Mammary microvascular endothelial cell (primary cell): ENCODE measurements around a stretch of chr9.

GRCh38 chr9:130782583-130782906 lies 52.5 kb upstream of the ABL1 start:
- RAMPAGE, long total RNA, result no peak

DNA sequence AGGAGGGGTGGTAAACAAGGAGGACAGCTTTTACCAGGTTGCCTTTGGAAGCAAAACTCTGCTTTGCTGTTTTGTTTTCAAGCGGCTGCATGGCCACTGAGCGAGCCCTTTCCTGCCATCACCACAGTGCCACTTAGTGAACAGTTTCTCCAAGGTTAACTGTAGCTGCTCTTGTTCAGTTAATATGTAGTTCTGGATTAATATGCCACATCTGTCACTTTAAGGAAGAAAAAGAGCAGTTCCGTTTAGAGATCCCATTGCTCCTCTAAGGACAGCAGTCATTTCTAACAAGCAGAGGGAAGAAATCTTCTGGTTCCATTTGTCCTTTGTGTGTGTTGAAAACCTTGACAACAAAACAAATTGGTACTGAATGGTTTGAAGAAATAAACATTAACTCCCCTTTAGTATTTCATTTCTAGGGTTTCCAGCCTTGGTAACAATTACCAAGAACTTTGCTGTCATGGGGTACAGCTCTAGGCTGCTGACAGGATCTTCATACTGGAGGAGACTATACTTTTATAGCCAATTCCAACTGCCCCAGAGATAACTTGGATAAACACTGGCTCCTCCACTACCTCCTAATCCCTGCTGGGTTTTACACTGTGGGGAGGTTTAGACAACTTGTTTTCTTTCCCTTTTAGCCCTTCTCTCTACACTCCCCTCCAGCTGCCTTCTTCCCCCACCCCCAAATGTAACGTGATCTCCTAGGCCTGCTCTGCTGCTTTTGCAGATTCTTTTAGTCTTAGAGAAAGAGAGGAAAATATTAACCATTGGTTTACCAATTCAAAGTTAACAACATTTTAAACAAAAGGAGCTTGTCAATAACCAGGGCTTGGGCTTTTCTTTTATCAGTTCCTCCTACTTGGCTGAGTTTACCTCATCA lies 10.2 kb upstream of the ABL1 start:
- RAMPAGE, long total RNA, result no peak

DNA sequence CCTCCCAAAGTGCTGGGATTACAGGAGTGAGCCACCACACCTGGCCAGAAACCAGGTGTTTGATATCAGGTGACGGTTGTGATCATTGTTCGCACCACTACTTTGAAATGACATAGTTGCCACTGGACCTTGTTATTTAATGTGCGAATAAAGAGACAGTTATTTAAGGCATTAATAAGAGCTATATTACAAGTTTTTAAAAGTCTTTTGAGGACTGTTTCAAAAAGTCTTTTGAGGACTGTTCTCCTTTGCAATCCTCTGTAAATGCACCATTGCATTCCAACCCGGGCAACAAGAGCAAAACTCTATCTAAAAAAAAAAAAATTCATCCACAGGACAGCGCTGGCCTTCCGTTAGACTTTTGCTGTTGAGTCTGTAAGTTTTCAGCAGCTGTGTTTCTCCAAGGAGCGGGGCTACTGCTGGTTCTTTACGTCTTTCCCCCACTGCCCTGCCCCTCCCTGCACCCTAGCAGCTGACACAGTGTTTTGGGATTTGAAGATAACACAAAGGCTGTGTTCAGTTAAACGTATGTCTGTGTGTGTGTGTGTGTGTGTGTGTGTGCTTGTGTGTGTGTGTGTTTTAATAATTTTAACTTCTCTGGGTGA lies 10.6 kb downstream of the ABL1 start:
- RAMPAGE, long total RNA, result no peak

DNA sequence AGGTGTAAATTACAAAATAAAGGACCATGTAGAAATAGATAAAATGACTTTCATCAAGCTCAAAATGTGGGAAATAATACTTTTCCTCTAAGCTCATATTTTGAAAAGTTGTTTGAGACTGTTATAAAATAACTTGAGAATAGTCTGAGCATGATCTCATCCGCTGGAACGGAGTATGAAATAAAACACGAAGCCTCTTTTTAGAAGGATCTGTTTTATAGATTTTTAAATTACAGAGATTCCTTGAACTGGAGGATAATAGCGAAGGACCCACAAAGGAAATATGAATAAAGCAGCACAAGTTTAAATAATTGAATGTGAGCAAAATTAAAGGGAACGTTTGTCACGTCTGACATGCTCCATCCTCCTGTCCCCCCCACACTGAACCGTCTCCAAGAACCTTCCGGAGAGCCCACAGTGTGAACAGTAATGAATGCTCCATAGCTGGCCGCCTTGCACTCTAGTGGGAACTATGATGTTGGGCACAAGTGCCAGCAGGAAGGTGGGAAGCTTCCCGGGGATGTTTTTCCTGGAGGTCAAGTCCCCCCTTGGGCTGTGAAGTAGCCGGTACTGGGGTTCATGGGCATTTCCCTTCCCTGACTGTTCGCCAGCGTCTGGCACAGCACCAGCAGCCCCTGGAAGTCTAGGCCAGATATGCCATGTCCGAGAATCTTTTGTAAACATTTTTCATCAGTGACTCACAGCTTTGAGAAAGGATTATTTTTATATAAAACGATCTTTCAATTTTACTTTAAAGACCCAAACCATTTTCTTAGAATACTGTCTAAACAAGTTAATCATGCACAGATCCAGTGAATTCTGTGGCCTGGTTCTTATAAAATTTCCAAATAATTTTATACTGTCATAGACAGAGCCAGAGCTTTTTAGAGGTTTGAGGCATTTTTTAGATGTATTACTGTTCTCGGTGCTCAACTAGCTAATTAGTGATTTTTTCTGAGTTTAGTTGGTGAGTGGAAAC lies 11.4 kb downstream of the ABL1 start:
- RAMPAGE, long total RNA, result no peak

DNA sequence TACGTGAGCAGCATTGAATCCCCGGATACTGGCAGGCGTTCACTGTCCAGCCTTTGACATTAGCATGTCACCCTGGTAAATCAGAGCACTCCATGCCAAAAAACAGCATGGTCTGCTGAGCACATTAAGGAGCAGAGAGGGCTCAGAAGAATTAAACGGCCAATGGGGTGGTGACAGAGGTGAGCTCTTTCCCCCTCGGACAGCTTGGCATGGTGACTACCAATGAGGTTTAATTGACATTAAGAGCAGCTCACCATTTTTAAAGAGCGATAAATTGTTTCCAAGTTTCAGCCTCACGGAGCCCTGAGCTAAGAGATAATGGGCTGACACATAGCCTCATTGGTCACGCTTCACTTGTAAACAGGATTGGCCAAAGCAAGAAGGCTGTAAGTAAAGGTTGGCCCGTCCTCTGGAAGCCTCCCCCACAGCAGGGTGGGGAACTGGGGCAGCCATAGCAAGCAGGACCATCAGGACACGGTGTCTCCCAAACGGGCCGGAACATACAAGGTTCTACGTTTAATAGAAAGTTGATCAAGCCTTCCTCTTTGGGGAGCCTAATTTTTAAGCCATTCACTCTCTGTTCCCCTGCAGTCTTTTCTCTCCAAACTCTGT lies 26.0 kb downstream of the QRFP start:
- RAMPAGE, long total RNA, result no peak

DNA sequence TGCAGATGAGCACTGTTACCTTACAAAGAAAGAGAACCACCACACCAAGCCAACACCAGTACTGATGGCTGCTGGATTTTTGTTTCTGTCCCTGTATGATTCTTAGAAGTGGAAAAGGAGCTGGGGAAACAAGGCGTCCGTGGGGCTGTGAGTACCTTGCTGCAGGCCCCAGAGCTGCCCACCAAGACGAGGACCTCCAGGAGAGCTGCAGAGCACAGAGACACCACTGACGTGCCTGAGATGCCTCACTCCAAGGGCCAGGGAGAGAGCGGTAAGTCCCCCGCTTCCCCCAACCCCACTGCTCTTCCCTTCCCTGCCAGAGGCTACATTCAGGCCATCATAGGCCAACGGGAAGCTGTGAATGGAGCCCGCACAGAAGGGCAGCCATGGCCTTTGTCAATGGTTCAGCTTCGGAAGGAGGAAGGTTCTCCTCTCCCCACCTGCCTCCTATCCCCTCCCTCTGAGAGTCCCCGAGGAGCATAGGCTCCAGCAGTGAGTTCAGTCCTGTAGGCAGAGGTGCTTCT lies 16.2 kb downstream of the QRFP start:
- RAMPAGE, long total RNA, result no peak

- RAMPAGE, long total RNA, result no peak
Measured at GRCh38 chr9:131076274-131076962, 19.9 kb upstream of the AIF1L start.

GRCh38 chr9:131098237-131099213 lies 2.2 kb downstream of the AIF1L start:
- RAMPAGE, long total RNA, result no peak

DNA sequence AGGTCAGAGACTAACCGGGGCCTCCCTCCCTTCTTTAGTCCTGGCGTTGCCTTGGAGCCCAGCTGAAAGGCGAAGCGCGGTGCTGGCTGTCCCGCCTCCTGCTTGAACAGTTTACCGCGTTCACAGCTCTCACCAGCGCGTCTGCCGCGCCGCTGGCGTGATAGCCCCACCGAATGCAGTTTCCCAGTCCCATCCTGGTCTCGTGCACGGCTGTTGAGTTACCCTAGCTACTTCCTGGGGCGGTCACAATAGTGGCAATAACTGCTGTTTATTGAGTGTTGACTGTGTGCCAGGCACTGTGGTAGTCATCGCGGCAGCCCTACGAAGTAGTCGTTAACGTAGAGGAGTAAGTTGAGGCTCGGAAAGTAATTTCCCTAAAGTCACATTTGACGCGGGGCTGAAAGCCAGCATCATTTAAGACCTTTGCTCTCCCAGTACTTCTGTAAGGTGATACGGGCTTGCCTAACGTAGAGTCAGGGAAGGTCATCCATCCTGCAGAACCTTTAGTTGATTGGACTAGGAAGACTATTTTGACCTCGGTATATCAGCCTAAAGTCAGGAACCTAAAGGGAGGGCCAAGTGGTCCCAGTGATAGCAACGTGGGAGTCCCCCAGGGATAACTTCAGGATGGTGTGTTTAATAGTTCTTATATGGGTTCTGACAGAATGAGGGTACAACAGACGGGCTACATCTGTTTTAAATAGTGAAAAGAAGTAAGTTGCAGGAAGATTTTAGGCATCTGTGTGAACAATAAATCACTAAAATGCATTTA lies 548 bp downstream of the NUP214 start:
- RAMPAGE, long total RNA, result no peak

DNA sequence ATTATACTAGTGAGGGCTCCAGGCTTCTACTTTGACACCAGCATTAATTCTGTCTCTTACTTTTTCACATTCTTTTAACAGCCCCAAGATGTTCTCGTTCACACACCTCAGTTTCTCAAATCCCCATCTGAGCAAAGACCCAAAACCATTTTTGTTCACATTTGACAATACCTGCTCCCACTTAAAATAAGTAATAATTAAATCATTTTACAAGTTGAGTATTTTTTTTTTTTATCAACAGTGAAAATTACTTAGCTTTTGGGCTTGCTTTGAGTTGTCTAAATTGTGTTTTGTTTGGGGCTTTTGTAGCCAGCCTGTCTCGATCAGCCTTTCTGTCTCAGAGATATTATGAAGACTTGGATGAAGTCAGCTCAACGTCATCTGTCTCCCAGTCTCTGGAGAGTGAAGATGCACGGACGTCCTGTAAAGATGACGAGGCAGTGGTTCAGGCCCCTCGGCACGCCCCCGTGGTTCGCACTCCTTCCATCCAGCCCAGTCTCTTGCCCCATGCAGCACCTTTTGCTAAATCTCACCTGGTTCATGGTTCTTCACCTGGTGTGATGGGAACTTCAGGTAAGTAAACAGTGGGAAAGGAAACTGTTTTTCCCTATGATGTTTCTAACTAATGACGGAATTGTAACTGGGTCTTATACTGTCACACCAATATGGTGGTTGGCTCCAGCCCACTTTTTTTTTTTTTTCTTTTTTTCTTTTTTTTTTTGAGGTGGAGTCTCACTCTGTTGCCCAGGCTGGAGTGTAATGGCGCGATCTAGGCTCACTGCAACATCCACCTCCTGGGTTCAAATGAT lies 48.6 kb downstream of the NUP214 start:
- RAMPAGE, long total RNA, result no peak

GRCh38 chr9:131214631-131215525 lies 61.4 kb downstream of the FAM78A start:
- RAMPAGE, long total RNA, result no peak

GRCh38 chr9:131235124-131236249 lies 40.8 kb downstream of the FAM78A start:
- RAMPAGE, long total RNA, result no peak

DNA sequence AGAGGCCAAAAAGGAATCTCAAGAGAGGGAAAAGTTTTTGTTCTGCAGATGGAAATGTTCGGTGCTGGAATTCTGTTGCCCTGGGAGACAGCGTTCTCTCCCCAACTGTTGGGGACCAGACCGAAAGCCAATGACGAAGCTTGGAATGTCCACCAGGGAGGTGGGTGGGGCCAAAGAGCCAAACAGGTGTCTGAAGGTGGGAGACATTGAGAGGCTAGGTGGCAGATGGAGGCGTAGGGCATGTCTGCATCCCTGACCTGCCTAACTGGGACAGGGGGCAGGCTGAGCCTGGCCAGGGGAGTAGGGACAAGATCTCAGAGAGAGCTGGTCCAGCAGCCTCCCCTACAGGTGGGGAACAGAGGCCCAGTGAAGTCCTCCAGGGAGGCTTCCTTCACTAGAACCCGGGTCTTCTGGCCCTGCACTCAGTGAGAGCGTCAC lies 4.9 kb upstream of the FAM78A start:
- RAMPAGE, long total RNA, result no peak

DNA sequence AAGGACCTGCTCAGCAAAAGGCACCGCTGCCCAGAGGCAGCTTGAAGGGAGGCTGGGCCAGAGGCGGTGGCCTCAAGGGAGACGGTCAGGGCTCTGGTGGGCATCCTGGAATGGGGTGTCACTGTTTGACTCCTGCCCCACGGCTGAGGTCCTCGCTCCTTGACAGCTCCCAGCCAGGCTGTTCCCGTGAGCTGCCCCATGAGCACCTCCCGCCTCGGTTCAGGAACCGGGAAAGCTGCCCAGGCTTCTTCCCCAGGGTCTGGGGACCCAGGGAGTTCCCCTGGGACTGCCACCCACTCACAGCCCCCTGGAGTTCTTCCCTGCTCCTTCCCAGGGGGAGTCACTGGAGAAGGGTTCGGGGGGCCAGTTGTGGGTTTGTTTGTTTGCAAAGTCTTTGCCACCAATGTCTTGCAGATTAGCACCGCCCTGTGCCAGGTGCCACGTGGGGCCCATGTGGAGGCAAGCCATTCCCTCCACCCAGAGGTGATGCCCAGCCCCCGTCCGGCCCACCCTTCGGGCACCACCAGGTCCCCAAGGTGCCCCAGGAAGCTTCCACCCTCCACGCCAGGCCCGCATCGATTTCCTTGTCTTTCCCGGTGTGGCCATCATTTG lies 1.3 kb downstream of the PLPP7 start:
- RAMPAGE, long total RNA, result no peak

DNA sequence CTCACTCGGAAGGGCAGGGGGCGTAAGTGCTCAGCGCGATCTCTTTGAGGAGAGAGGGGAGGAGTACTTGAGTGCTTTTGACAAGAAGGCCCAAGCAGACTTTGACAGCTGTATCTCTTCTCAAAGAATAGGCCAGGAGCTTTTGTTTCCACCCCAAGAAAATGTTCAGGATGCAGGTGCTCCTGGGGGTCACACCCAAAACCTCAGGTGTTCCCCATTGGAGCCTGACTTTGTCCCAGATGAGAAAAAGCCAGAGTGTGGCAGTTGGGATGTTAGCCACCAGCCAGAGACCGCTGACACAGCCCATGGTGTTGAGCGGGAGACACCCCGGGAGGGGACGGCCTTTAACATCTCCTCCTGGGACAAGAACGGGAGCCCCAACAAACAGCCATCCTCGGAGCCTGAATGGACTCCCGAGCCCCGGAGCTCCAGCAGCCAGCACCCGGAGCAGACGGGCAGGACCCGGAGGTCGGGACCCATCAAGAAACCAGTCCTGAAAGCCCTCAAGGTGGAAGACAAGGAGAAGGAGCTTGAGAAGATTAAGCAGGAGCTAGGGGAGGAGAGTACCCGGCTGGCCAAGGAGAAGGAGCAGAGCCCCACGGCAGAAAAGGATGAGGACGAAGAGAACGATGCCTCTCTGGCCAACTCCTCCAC lies 28.1 kb upstream of the POMT1 start:
- RAMPAGE, long total RNA, result no peak

- RAMPAGE, long total RNA, result no peak
Measured at GRCh38 chr9:131492837-131493920, 9.5 kb upstream of the POMT1 start.

DNA sequence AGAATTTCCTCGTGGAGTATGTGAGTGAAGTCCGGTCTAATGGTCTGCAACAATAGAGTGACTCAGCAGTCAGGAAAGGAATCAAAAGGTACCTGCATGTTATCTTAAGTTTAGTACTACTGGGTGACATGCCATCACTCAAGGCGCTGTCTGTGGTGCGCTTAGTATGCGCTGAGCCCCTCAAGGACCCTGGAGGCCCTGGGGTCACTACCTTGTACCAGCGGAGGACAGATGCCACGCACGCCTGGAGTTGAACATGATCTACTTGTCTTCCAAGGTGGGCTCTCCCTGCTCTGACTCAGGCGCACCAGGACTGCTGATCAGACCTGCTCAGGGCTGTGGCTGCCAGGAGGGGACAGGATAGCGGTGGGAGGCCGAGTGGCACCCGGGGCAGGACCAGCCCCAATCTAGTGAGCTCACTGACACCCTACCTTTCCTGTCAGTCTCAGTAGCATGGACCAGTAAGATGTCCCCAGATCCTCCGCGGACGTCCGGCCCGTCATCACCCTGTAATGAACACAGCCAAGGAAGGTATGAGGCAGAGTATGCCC lies 50.6 kb downstream of the PRRT1B start:
- RAMPAGE, long total RNA, result no peak

DNA sequence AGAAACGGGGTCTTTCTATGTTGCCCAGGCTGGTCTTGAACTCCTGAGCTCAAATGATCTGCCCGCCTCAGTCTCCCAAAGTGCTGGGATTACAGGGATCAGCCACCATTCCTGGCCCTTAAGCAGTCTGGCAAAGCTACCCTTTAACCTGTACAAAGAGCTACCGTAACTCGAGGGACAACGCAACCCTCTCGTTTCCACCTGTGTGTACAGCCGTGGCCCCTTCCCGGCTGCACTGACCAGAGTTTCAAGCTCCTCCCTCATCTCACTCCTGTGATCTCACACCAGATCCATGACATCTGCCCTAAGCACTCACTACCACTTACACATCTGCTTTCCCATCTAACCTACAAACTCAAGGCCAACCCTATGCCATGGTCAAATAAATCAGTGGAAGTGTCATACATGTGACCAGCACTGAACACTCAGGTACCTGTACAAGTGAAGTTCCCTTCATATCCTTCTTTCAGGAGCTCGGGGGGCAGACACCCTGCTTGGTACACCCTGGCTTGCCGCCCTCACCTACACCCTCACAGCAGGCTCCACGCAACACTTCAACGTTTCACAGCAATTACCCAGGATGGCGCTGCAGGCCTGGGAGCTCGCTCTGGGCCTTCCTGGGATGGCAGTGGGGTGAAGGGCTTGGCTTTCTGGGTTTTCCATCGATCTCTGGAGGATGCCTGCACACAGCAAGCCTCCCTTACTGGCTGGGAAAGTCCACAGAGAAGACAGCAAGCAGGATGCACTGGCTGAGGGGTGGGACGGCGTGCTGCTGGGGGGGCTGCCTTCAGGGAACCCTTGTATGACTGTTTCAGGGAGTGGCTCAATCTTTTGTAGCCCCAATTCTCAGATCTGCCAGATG lies 61.7 kb downstream of the PRRT1B start:
- RAMPAGE, long total RNA, result no peak

GRCh38 chr9:131624633-131625408 lies 79.5 kb downstream of the PRRT1B start:
- RAMPAGE, long total RNA, result no peak

GRCh38 chr9:131627255-131628486 lies 82.3 kb downstream of the PRRT1B start:
- RAMPAGE, long total RNA, result no peak